Pulmonary artery (tissue), 1 donor: ENCODE measurements around the genes ASCL4, WSCD2 and CMKLR1.

DNA sequence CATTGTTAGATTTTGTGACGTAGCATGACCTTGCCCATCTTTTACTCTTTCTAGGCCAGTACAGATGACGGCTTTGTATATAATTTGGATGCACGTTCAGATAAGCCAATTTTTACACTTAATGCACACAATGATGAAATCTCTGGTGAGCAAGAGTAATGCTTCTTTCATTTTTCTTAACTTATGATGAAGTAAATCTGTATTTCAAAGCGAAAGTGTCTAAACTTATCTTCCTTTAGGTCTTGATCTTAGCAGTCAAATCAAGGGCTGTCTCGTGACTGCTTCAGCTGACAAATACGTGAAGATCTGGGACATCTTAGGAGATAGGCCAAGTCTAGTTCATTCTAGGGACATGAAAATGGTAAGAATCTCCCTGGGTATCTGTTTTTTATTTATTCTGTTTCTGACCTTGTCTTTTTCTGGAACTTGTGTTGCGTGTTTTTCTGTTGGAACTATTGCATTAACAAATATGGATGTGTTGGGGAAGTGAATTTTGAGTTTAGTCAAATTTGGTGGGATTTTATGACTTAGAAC is 23.3 kb downstream of the PWP1 start:
- PRO-cap, result no peak

- PRO-cap, result no peak
These were observed 29.5 kb downstream of the PRDM4 start for GRCh38 chr12:107731022-107732348.

- PRO-cap, result no peak
These were observed at the start of gene ASCL4 for GRCh38 chr12:107774314-107774946. TSS of gene ASCL4 (plus strand) at chr12:107774704.

- PRO-cap, result no peak
These were observed 71.1 kb downstream of the ASCL4 start for GRCh38 chr12:107845417-107846236.

- PRO-cap, result unidirectional peak, plus-strand start at chr12:108129288; unidirectional peak, minus-strand start at chr12:108129565
These were observed at the start of gene WSCD2 for GRCh38 chr12:108128912-108129933. TSS of gene WSCD2 (plus strand) at chr12:108129288.

GRCh38 chr12:108338957-108339718 is at the start of gene CMKLR1:
TSS of gene CMKLR1 (minus strand) at chr12:108339311.
- PRO-cap, result bidirectional peak, plus-strand start at chr12:108339571, minus-strand start at chr12:108339311

DNA sequence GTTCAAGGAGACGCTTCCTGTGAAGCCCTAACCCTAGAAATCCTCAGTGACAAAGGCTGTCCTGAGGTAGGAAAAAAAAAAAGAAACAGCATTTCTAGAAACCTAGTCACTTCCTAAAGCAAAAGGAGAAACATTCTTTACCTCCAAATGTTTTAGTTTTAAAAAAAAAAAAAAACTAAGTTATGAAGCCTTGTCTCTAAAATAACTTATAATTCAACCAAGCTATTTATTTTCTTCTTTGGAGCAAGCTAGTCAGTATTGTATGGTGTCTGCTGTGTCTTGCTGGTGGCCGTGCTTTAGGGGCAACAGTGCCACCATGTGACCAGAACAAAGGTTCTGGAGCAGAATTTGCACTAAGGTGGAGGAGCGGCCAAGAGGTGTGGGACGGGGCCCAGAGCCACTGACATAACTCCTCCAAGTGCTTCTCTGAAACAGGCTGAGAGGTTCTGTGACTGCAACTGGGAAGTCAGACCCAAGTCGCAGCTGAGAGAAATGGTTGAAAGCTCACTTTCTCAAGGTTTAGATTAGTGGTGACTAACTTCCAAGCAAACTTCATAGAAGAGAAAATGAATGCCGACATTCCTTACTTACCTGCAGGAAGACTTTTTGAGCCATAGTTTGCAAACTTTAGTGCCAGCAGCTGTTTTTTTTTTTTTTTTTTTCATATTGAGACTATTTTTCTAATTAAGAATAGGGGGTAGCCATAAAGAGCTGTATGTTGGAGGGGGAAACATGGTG is 4.5 kb downstream of the FICD start:
- PRO-cap, result no peak

DNA sequence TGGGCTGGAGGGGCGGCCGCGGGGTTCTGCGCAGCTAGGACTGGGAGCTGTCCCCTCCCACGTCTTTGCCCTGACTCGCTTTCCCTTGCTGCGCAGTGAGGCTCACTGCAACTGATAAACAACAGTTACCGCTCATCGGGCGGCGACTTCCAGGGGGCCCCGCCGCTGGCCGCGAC is 275 bp downstream of the ISCU start:
- PRO-cap, result no peak

GRCh38 chr12:108565718-108566350 is 3.4 kb downstream of the ISCU start:
- PRO-cap, result no peak

DNA sequence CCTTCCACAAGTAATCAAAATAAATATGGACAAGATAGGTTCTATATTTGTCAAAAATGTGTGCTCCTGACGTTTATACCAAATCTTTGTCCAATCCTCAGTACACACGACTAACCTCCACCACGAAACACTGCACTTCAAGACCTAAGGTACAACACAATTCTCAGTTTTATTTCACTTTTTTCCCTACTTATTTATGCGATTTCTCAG is 2.0 kb downstream of the CORO1C start:
- PRO-cap, result no peak

GRCh38 chr12:108729635-108730332 is 1.5 kb downstream of the CORO1C start:
- PRO-cap, result unidirectional peak, plus-strand start at chr12:108729997

- PRO-cap, result no peak
These were observed 34.3 kb downstream of the SSH1 start for GRCh38 chr12:108822931-108823560.

DNA sequence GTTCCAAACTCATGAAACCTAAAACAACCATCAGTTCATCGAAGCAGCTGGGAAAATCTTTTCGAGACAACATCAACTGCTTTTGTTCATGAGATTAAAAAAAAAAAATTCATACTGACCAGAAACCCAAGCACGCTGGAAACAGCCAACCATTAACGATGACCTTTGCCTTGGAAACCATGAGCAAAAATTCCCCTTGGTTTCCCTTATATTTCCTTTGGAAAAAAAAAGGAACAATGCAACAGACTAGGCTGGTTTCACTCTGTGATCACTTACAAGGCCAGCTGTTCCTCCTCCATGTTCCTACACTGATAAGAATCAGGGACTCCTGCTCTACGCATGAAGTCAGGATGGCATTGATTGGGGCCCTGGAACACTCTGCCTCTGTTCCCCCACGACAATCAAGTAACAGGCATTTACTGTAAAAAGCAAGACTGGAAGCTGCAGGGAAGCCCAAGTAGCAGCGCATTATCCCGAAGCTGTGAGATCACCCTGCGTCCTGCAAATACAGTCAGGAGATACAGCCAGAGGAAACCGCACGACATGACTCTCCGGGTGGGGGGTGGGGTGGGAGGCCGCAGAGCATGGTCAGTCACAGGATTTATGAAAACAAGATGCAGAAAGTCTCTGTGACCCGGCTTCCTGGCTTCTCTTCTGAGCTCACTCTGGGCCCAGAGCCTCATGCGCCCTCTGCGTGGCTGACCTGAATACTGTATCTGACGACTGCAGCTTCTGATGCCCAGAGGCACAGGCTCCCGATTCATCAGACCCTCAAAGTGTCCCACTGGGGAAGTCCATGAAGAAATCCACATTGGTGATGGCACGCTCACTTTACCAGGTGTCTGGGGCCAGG is 31.2 kb downstream of the SSH1 start:
- PRO-cap, result no peak

- PRO-cap, result no peak
These were observed 42.8 kb downstream of the FOXN4 start for GRCh38 chr12:109266227-109266653.

GRCh38 chr12:109288560-109289078 is 20.5 kb downstream of the FOXN4 start:
- PRO-cap, result no peak

DNA sequence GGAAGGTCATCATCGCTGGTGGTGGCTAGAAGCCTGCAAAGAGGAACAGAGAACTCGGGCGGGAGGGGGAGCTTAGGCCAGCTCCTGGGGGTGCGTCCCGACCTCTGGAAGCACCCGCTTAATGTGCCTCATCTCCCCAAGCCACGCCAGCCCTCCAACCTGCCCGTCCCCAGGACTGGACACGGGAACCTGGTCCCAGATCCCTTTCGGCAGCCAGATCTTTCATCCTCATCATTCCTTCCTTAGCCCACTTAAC is 18.9 kb downstream of the FOXN4 start:
- PRO-cap, result no peak

- PRO-cap, result bidirectional peak, plus-strand start at chr12:109291799, minus-strand start at chr12:109291541; unidirectional peak, plus-strand start at chr12:109292313
These were observed 17.4 kb downstream of the FOXN4 start for GRCh38 chr12:109291176-109292525.

DNA sequence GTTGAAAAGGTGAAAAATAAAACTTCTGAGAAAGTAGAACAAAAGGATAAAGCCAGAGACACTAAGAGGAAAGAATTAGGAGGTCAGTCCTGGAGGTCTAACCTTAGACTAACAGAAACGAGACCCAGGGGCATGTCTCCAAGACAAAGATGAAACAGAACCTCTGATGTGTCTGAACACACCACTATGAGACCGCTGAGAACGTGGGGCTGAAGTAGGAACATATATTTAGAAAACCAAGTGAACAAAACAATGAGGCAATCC is 17.9 kb downstream of the KCTD10 start:
- PRO-cap, result no peak

GRCh38 chr12:109574757-109575072 is 1.1 kb downstream of the MVK start:
- PRO-cap, result no peak

- PRO-cap, result no peak
These were observed 7.5 kb downstream of the MVK start for GRCh38 chr12:109580895-109581778.